NT2/D1 (cell line): ENCODE results near the gene LRRC37B.

GRCh38 chr17:30667571-30668397 is 156.7 kb downstream of the CRLF3 start:
- RRBS, 2 experiments = no CpG with 5 or more reads among the region's 43 CpGs

DNA sequence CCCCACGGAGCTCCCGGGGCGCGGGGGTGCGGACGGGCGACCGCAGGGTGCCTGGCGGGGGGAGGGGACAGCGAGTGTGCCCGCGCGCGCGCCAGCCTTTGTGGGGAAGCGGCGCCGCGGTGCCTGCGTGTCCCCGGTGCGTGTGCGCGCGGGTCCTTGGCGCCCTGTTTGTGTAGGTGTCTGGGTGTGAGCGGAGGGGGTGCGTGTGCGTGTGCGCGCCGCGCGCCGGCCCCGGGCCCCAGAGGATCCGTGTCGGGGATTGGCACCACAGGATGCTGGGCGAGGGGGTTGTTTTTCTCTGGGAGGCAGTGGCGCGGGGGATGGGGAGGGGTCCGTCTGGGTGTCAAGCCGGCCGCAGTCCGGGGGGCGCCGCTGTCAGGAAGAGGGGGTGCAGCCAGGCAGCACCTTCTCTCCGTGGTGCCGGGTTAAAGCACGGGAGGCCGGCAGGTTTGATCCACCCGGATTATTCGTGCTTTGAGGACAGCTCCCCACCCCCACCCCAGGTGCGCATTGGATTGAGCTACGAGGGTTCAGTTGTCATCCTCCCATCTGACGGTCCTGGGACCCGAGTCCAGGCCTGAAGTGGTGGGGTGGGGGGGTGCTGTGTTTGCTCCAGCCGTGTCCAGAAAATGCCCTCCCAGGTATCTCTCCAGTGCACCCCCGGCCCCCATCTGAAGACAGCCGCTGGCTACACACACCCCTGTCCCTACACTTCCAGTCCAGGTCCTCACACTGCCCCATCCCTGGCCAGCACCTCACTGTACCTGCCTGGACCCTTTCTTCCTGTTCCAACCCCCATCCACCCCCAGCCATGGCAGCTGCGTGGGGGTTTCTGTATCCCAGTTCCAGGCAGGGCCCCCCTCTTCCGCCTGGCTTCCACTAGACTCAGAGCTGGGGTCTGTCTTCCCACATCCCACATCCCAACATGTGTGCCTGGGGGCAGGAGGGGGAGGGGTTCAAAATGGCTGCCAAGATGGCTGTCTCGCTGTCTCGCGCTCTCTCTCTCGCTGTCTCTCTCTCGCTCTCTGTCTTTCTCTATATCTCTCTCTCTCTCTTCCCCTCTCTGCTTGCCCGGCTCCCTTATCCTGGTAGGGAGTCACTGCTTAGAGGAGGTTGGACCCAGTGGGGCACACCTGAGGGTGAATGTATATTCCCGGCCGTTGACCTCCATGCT is 114.1 kb downstream of the CRLF3 start:
- RRBS, 2 experiments = 17 to 28% methylated on average over 3 to 6 of the region's 70 CpGs

DNA sequence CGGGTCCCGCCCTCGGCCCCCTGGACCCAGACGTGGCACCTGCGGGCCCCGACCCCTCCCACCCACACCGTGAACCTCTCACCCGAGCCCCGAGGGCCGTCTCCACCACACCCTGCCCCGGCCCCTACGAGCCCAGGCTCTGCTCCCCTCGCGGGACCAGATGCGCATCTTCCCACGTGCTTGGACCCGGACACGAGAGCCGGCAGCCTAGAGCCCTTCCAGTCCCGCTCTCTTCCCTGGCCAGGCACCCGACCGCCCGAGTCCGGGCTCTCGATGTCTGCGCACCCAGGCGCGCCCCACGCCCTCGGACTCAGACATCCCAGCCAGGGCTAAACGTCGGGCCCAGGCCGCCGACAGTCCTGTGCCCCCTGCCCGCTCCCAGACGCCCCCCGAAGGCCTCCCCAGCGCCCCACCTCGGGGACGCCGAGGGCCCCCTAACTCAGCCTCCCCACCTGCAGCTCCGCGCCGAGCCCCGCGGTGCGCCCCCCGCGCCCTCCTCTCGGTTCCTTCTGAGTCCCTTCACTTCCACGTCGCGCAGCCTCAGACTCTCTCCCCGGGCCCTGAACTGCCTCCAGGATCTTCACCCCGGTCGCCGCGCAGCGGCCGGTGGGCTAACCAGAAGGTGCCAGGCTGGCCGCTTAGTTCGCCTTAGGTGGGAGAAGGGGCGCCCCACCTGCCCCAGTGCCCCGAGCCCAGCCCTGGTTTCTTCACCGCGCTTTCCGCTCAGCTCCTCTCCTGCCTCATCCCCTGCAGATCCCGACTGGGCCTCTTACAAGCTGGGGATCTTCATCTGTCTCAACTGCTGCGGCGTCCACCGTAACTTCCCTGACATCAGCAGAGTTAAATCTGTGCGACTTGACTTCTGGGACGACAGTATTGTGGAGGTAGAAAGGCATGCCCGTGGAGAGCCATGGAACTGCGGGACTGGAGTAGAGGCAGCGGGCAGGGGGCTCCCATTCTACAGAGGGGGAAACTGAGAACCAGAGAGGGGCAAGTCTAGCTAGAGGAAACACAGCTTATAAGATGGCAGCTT is 758 bp downstream of the ADAP2 start:
- RRBS, 2 experiments = 3 to 6% methylated on average over 13 to 14 of the region's 76 CpGs

GRCh38 chr17:30926526-30926844 is 4.7 kb downstream of the ADAP2 start:
- RRBS, 2 experiments = no CpG with 5 or more reads among the region's 3 CpGs

DNA sequence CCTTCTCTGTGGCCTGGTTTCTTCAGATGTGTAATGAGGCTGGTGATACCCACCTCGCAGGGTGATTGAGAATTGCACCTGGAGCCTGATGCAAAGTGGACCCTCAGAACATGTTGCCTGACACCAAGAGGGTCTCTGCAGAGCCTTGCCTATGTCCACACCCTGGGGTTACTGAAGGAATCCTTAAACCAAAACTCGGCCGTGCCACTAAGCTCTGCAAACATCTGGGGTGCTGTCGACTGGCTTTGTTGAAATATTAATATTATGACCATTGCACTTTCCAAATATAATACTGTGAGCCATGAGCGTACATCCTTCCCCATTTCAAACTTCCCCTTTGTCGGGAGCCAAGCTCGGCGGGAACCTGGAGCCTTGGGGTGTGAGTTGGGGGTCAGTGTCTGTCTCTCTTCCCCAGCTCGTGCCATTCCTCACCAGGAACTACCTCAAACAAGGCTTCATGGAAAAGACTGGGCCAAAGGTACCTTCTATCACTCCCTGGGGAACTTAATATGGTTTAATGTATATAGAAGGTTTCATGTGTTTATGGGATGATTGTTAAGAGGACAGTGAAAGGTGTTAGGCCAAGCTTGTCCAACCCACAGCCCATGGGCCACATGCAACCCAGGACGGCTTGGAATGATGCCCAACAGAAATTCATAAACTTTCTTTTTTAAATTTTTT is 17.8 kb upstream of the RNF135 start:
- RRBS, 2 experiments = no CpG with 5 or more reads among the region's 10 CpGs

GRCh38 chr17:30991169-30991534 is 20.3 kb downstream of the RNF135 start:
- RRBS, 2 experiments = no CpG with 5 or more reads among the region's 11 CpGs

DNA sequence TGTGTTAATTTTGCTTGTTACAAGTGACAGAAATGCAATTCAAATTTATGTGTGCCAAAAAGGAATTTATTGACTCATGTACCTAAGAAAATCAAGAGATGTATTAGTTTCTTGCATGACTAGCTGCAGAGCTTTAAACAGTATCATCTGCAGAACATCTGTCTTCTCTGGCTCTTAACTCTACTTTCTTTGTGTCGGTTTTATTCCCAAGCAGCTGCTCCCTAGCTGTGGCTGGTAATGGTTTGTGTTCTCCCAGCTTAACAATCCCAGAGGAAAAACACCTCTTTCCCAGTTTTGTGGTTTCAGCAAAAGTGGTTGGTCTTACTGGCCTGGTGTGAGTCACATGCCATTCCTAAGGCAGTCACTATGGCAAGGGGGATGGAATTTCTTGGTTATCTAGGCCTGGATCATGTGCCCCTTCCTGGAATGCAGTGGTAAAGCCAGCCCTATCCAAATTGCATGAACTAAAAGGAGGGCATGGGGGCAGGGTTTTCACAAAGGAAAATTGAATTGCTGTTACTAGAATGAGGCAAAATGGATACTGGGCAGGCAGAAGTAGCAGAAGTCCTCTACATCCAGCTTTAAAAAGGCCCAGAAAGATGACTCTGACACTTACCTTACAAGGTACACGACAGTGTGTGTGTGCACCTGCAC is 27.4 kb downstream of the OMG start:
- RRBS, 2 experiments = no CpG with 5 or more reads among the region's 2 CpGs

- RRBS, 2 experiments = no CpG with 5 or more reads among the region's 7 CpGs
Measured at GRCh38 chr17:31312197-31312739, 1.6 kb downstream of the EVI2B start.

GRCh38 chr17:31352151-31352489 is 30.7 kb upstream of the EVI2A start:
- RRBS, 2 experiments = no CpG with 5 or more reads among the region's 3 CpGs

- RRBS, 2 experiments = no CpG with 5 or more reads among the region's 10 CpGs
Measured at GRCh38 chr17:31510977-31511645, 119.6 kb downstream of the RAB11FIP4 start.

GRCh38 chr17:31994247-31995187 is 12.7 kb upstream of the LRRC37B start:
- RRBS, 2 experiments = no CpG with 5 or more reads among the region's 8 CpGs

DNA sequence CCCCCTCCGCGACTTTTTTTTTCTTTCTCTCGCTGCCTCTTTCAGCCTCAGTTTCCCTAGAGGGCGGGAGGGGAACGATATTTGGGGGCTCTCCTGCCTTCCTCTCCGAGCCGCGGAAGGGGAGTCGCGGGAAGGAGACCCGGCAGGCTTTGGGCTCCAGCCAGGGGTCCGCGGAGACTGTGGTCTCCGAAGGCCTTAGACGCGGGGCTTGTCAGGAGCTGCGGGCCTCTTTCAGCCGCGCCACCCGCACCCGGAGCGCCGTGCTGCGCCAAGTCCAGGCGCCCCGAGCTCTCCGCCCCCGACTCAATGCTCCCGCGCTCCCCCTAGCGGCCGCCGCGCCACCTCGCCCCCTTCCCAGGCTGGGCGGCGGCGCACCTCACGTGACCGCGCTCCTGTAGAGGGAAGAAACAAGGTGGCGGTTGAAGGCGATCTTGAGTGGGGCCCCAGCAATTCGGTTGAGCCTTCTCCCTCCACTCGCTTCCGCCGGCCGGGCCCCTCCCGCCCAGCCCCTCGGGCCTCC is at the start of gene LRRC37B:
Gene LRRC37B (plus strand): TSS at position 383 of the 520 bp plus-strand sequence.
- RRBS, 2 experiments = 0 to 1% methylated on average over 3 to 11 of the region's 50 CpGs

DNA sequence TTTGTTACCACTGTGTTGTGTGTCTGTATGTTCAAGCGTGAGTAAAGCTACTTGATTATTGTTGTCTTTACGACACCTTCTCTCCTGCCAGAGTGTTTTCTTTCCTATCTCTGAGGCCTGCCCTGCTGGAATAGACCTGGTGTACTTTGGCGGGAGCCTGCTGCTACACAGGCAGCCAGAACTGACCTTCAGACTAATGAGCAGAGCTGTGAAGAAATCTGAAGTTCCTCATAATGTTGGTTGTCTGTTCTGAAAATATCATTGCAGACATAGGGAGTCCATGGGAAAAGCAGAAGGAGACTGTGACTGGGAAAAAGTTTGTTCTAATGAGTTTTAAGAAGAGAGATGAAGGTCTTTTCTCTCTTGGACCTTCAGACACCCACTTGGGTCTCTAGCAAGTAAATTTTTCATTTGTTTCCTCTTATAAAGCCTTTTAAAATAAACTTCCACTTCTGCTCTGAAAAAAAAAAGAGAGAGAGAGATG is 9.9 kb downstream of the RHOT1 start:
- RRBS, 2 experiments = no CpG with 5 or more reads among the region's 3 CpGs

DNA sequence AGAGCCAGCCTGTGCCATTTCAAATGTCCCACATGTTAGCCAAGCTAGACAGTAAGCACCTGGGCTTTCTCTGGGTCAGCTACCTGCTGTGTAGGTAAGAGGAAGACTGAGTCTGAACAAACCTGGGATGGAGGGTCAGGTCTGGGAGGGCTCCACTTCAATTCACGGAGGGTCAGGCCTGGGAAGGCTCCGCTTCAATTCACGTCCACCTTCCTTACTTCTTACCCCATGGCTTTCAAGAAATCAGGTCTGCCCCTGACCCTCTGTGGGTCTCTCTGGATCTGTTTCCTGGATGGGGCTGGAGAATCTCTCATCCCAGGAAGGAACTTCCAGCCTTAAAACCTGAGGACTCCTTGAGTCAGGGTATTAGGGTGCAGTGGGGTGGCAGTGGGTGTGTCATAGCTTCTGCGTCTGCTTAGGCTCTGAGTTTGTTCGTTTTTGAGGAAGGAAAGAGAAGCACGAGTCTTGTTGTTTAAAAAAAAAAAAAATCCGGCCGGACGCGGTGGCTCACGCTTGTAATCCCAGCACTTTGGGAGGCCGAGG is 23.3 kb downstream of the C17orf75 start:
- RRBS, 2 experiments = no CpG with 5 or more reads among the region's 12 CpGs

DNA sequence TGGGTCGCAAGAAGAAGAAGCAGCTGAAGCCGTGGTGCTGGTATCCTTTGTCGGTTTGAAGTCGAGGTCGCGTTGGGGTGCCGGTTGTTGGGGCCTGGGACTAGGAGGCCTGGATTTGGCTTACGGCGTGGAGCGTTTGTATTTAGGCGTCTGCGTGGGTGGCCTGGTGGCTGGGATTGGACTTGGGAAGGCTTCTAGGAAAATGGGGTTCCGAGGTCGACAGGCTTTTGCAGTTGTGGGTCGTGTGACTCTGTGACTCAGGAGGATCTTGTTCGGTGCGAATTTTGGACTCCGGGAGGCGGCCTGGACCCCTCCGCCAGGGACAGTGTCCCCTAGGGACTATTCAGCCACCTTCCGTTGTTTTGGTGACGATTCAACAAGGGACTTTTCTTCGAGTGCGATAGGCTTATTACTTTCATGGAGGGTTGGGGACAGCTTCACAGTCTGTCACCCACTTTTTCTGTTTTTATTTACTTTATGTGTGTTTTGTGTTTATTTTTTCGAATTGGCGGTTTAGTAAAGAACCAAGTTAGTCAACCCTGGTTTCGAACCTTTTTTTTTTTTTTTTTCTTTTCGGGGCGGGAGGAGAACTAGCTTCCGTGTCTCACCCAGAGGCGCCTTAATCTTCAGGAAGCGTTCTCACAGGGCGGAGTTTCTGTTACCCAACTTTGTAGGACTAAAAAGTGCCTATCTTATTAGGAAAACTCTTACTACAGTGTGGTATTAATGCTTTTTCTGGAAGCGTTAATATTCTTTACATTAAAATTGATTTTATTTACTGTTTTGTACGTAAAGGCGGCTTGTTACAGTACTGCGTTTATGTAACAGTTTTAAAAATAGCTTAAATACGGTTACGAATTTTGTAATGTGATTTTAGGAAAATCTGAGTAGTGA is 577 bp downstream of the ZNF207 start:
- RRBS, 2 experiments = 0% methylated on average over 6 of the region's 39 CpGs

GRCh38 chr17:32492931-32493345 is 6.1 kb downstream of the CDK5R1 start:
- RRBS, 2 experiments = 92% methylated on average over 1 of the region's 2 CpGs

DNA sequence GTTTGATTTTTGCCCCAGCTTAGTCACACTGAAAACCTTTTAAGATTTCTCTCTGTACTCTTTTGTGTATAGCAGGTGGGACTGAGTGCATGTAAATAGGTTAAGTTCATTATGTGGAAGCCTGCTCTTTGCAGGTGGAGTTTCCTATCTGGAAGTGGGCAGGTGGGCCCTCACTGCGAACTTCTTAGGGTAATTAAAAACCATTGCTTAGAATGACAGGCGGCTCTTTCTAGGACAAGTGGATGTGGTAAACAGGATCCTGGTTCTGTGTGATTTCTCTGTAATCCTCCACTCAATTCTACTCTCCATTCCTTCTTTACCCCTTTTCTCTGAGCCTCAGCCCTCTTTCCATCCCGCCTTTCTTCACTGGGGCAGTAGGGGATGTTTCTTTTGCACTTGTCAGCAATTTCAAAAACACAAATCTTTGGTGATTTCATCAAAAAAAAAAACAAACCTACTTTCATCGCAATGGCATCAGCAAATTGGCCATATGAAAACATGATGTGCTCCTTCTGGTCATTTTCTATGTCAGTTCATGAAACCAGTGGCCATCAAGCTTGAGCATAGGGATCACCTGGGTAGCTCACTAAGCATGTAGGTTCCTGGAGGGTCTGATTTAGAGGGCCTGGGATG is 104.5 kb downstream of the CDK5R1 start:
- RRBS, 2 experiments = no CpG with 5 or more reads among the region's 4 CpGs

DNA sequence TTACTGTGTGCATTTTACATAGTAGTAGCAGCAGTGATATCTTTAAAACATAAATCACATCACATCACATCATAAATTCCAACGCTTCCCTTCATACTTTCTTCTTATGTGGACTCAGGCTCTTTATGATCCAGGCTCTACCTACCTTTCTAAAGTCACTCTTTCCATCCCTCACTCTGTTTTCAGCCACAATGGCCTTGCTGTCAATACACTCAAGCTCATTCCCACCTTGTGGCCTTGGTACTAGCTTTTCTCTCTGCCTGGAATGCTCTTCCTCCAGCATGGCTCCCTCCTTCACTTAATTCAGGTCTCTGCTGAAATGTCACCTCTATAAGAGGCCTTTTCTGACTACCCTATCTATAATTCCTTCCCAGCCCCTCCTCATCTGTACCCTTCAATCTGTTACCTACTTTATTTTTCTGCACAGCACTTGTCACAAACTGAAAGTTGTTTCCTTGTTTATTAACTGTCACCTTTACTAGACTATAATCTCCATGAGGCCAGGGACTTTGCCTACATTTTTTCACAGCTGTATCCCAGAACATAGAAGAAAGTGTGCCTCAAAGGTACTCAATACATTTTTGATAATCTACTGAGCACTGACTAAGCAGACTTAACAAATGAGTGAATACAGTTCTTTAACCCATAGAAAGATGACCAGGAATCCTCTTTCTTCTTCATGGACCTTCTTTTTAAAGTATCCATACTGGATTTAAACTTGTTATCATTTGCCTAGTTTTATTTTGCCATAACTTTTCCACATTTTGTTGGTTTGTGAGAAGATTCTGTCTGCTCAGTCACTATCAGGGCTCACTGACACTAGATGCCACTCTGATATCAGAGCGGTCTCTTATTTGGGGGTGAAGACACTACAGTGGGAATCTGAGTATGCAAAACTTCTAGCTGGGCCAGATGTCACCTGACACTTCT is 132.7 kb downstream of the MYO1D start:
- RRBS, 2 experiments = no CpG with 5 or more reads among the region's 2 CpGs

DNA sequence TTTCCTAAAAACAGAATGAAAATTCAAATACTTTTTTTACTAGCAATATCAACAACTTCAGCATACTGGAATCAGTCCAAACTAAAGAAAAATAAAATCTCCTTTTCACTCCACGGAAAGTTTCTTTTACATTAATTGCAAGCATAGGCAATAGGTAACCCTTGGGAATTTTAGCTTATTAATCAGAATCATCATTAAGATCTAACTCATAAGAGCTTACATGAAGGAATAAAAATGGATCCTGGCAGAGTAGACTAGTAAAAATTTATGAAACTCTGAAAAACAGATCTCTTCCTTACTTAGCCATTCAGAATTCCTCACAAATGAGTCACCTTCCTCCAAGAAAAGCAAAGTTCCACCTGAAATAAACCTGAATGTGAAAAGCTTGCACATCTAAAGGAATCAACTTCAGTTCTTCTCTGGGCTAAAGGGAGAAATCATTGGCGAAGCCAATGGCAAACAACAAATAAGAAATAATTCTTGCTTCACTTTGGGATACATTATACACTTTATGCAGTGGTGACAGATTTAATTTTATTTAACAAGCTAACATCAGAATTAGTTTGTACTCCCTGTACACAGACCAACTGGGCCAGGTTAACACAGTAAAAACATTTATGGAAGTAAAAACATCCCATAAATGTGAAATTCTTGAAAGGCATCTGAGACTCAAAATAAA is 22.7 kb downstream of the MYO1D start:
- RRBS, 2 experiments = no CpG with 5 or more reads among the region's 2 CpGs